ENCODE data around the genes TNNC1, NISCH and ITIH3.

DNA sequence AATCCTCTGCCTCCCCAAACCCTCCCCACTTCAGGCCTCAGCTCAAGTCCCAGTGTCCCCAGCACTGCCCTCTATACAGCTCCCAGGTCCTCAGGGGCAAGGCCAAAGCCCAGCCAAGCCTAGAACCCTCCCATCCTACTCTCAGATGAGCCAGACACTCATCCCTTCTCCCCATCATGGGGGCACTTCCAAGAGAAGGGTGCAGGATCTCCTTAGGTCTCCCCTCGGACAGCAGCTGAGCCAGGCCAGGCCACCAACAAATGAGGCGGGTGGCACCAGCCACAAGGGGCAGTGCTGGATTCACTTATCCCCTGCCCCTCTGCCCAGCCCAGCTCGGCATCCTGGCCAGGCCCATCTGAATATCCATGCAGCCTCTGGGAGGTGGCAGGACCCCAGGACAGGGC, 4.6 kb downstream of the TWF2 start:
- RAMPAGE, long total RNA: no peak
- RRBS: no CpG with 5 or more reads among the region's 3 CpGs

DNA sequence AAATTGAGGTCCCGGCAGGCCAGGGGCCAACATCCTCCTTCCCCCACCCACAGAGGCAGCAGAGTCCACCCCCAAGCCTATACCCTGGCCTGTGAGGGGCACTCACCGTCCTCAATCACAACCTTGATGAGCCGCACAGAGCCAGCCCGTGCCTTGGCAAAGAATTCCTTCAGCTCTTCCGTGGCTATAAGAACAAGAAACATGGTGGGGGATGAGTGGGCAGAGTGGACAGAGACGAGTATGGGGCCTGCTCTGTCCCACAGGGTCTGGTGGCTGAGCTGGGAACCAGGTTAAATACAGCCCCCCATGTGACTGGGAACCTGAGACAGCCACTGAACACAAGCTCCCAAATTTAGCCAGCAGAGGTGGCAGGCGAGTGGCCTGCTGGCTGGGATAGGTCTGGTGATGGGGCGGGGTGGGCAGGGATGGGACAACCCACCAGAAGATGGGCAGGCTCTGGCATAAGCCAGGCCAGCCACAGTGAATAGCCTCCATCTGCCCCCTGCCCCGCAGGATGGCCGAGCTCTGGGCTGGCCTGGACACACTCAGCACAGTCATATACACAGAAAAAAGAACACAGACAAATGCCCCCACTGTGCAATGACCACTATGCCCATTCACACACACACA, 3.9 kb downstream of the TWF2 start:
- RAMPAGE, long total RNA: no peak
- RRBS: no CpG with 5 or more reads among the region's 10 CpGs

DNA sequence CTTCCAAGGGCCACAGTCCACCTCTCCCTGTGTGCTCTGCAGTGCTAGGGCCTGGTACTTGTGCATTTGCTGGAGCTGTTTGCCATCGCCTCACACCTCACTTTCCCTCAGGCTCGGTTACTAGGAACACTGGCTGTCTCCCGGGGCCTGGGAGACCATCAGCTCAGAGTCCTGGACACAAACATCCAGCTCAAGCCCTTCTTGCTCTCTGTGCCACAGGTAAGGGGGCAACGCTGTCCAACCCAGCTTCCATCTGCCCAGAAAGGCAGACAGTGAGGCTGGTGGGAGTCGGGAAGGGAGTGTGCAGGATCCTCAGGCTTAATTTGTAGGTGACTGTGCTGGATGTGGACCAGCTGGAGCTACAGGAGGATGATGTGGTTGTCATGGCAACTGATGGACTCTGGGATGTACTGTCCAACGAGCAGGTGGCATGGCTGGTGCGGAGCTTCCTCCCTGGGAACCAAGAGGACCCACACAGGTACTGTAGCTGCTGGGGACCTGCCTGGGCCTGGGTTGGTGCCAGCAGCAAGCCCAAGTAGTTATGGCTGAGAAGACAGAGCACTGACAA, 3.4 kb downstream of the PPM1M start:
- RAMPAGE, long total RNA: no peak
- RRBS: no CpG with 5 or more reads among the region's 7 CpGs

DNA sequence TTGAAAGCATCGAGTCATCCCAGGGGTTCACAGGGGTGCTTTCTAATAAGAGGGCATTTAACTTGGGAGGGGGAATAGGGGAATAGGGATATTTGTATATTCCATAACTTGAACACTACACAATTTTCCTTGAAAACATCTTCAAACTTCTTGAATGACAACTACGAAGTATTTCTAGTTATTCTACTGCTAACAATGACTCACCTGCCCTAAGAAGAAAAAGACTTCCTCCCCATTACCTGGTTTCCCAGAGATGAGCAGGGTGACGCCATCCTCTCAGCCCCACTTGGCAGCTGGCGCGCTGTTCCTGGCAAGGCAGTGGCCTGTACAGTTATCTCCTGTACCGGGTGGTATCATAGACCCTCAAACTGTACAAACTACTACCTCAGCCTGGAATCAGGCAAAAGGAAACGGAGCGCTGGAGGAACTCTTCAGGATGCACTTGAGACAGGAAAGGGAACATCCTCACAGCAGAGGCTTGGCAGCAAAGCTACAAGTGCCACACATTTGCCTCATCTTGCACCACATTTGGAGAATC, 10.4 kb downstream of the WDR82 start:
- RAMPAGE, long total RNA: no peak
- RRBS: no CpG with 5 or more reads among the region's 8 CpGs

DNA sequence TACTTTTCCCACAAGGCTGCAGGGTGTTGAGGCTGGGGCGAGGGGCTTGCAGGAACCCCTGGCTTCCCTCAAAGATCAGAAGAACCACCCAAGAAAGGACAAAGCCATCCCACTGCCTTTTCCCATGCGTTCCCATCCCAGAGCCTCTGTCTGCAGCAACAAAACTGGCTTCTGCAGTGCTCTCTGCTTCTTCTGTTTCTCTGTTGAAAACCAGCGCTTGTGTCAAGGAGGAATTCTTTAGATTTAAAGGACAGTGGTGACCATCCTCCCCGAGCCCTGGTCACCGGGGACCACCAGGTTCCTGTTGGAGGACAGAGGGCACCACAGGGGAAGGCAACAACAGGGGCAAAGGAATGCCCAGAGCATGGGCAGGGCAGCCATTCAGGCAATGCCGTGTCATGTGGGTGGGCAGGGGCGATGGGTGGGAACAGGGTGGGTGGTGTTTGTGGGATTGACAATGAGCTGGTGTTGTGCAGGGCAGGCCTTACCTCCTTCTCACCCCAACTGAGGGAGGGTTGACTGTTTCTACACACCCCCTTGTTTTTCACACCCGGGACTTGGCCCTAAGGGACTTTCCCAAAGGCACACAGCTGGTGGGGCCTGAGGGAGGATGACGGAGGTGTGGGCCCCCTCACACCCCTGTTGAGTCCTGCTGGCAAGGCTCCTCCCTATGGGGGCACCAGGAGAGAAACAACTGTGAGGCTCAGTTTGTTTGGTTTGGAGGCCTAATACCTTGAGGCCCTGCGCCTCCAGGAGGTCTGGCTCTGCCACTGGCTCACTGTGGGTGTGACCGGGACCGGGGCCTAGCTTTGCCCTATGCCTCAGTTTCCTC, 5.4 kb upstream of the DNAH1 start:
- RAMPAGE, long total RNA: no peak
- RRBS: 93% methylated on average over 1 of the region's 12 CpGs

DNA sequence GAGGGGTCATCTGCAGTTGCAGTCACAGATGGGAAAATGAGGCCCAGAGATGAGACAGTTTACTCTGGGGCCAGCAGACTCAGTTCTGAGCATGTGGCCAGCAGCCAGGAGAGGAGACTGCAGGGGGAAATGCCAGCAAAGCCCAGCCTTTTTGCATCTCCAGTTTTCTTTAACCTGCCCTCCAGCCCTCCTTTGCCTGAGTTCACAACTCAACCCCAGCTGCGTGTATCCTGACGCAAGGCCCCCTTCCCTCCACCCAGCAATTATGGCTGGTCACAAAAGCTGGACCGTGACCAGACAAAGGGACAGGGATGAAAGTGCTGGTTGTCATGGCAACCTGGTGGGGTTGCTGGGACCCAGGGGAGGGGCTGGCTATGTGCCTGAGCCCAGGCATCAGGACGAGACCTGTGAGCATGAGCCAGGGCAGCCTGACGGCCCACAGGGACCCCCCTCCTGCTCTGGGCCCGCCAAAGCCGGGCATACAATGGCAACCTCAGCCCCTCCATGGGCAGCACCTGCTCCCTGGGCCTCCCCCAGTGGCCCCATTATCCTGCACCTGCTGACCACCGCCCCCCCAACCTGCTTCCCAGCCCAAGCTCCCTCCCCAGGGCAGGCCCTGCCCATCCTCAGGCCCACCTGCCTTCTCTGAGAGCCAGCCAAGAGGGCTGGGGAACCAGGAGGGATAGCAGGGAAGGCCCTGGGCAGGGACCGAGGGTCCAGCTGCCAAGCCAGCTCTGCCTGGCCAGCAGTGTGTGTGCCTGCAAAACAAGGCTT, 4.5 kb upstream of the DNAH1 start:
- RAMPAGE, long total RNA: no peak
- RRBS: no CpG with 5 or more reads among the region's 9 CpGs

- RAMPAGE, long total RNA: no peak
- RRBS: no CpG with 5 or more reads among the region's 6 CpGs
Measured at GRCh38 chr3:52401221-52402106, 8.3 kb downstream of the BAP1 start.

DNA sequence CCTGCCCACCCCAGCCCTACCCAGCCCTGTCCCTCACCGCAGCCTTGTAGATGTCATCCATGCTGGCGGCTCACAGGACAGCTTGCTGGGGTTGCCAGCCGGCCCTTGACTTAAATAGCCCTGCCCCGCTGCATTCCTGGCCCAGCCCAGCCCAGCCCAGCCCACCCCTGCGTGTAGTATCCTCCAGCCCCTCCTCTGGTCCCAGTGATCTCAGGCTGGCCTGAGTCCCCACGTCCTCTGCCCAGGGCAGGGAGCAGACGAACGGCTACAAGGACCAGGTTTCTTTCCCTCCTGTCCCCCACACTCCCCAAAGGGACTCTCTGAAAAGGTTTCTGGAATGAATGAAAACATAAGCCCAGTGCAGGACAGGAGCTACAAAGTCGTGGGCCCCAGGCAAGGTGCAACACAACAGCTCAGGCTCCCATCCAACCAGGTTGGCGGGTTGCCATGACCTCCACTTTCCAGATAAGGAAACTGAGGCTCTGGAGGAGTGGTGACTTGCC, at the start of gene TNNC1:
TNNC1 (minus strand) TSS at position 87 of the 503 bp plus-strand sequence.
- RAMPAGE, long total RNA: no peak
- RRBS: no CpG with 5 or more reads among the region's 10 CpGs

- RAMPAGE, long total RNA: no peak
- RRBS: under 1% methylated on average over 35 of the region's 82 CpGs
Measured at GRCh38 chr3:52455268-52456054, at the start of gene NISCH. NISCH (plus strand) TSS chr3:52455604.

- RAMPAGE, long total RNA: no peak
- RRBS: no CpG with 5 or more reads among the region's 16 CpGs
Measured at GRCh38 chr3:52484306-52485086, 10.6 kb upstream of the STAB1 start.

DNA sequence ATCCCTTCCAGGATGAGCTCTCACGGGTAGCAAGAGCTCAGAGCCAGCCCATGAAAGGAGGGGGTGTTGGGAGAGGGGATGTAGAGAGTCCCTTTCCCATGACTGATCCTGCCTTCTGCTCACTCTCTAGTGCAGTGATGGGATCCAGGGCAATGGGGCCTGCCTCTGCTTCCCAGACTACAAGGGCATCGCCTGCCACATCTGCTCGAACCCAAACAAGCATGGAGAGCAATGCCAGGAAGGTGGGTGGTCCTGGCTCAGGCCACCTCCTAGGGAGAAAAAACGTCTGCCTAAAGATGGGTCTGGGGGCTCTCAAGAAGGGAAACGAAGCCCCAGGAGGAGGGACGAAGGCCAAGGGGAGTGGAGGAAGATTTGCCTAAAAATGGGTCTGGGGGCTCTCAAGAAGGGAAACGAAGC, 13.9 kb downstream of the STAB1 start:
- RAMPAGE, long total RNA: no peak
- RRBS: no CpG with 5 or more reads among the region's 7 CpGs

- RAMPAGE, long total RNA: no peak
- RRBS: no CpG with 5 or more reads among the region's 4 CpGs
Measured at GRCh38 chr3:52602047-52602784, 65.8 kb downstream of the UQCC5 start.

GRCh38 chr3:52715126-52715409, 9.2 kb downstream of the SPCS1 start:
- RAMPAGE, long total RNA: no peak
- RRBS: no CpG with 5 or more reads among the region's 5 CpGs

- RAMPAGE, long total RNA: no peak
- RRBS: no CpG with 5 or more reads among the region's 13 CpGs
Measured at GRCh38 chr3:52779373-52780220, 2.2 kb downstream of the ITIH1 start.

GRCh38 chr3:52794463-52794989, at the start of gene ITIH3:
ITIH3 (plus strand) TSS chr3:52794796.
- RAMPAGE, long total RNA: no peak
- RRBS: 18% methylated on average over 4 of the region's 13 CpGs

DNA sequence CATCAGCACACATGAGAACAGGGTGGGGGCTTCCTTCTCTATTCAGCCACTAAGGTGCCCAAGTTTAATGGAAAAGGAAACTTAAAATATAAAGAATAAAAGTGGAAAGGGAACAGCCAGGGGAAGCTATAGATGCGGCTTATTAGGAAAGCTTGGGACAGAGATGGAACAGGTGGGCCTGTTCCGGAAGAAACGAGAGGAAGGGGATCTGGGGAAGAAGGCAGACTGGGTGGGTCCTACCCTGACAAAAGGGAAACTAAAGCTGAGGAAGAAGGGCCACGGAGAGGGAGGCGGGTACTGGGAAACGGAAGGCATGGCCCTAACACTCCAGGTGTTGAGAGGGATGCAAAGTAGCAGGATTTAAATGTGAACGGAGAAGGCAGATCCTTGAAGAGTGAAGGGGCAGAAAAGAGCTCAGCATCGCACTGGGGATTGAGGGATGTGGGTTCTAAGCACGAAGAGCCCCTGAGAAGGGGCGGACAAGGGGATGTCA, 825 bp downstream of the STIMATE start:
- RAMPAGE, long total RNA: no peak
- RRBS: no CpG with 5 or more reads among the region's 10 CpGs

- RAMPAGE, long total RNA: no peak
- RRBS: 73% methylated on average over 4 of the region's 7 CpGs
Measured at GRCh38 chr3:53083554-53084046, 37.7 kb upstream of the SFMBT1 start.

DNA sequence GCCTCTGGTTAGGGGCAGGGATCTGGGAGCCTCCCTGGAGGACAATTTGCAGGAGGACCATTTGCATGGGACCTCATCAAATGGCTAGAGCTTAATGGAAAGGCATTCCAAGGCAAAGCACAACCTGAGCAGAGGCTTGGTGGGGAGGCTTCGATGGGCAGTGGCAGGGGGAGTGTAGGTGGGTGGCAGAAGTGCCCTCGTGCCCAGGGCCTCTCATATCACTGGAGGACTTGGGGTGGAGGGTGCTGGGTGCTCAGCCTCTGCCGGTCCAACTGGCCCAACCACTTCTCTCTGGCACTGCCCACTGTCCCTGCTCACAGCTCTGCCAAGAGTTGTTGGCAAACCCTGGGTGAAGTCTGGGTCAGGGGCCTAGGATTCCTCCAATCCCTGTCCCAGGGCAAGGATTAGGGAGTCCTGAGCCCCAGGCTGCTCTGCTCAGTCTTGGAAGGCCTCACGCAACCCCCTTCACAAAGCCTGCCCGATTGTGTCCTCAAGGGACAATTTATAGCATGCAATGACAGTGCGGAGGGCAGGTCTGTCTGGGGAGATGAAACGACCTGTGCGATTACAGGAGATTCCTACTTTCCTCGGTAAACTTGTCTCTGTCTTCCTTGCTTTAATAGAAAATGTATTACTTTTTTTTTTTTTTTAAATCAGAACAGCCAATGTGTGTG, 5.3 kb upstream of the PRKCD start:
- RAMPAGE, long total RNA: no peak
- RRBS: no CpG with 5 or more reads among the region's 9 CpGs

- RAMPAGE, long total RNA: no peak
- RRBS: 7% methylated on average over 11 of the region's 31 CpGs
Measured at GRCh38 chr3:53161873-53162152, 804 bp downstream of the PRKCD start.

- RAMPAGE, long total RNA: no peak
- RRBS: 93% methylated on average over 5 of the region's 38 CpGs
Measured at GRCh38 chr3:53182627-53184014, 22.1 kb downstream of the PRKCD start.

Data from hepatocyte (in vitro differentiated cells and primary cell).